GM19239 (cell line): ENCODE measurements around a stretch of chr1.

GRCh38 chr1:46622312-46622680 lies 5.7 kb upstream of the MOB3C start:
- RRBS, result no CpG with 5 or more reads among the region's 4 CpGs

- RRBS, result no CpG with 5 or more reads among the region's 7 CpGs
Observed at GRCh38 chr1:46688267-46688781, 16.7 kb downstream of the TEX38 start.

- RRBS, result no CpG with 5 or more reads among the region's 5 CpGs
Observed at GRCh38 chr1:46820318-46821386, 21.8 kb downstream of the CYP4B1 start.

DNA sequence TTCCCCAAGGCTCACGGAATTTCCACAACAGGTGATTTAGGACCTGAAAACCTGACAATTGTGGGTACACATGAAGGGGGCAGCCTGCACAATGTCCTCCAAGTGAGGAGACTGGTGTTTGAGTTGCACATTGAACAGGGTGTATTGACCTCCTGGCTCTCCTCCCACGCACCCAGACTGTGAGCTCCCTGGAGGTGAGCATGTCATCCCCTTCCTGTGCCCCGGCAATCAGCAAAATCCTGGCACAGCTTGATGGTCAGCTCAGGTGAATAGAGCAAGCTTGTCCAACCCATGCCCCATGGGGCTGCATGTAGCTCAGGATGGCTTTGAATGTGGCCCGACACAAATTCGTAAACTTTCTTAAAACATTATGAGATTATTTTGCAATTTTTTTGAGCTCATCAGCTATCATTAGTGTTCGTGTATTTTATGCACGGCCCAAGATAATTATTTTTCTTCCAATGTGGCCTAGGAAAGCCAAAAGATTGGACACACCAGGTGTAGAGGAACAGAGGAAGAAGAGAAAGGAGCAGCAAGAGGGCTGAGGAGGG lies 1.1 kb downstream of the CYP4A22 start:
- RRBS, result no CpG with 5 or more reads among the region's 7 CpGs

- RRBS, result no CpG with 5 or more reads among the region's 9 CpGs
Observed at GRCh38 chr1:47181855-47182308, 8.0 kb downstream of the PDZK1IP1 start.

GRCh38 chr1:47188602-47189083 lies 1.2 kb downstream of the PDZK1IP1 start:
- RRBS, result no CpG with 5 or more reads among the region's 2 CpGs

DNA sequence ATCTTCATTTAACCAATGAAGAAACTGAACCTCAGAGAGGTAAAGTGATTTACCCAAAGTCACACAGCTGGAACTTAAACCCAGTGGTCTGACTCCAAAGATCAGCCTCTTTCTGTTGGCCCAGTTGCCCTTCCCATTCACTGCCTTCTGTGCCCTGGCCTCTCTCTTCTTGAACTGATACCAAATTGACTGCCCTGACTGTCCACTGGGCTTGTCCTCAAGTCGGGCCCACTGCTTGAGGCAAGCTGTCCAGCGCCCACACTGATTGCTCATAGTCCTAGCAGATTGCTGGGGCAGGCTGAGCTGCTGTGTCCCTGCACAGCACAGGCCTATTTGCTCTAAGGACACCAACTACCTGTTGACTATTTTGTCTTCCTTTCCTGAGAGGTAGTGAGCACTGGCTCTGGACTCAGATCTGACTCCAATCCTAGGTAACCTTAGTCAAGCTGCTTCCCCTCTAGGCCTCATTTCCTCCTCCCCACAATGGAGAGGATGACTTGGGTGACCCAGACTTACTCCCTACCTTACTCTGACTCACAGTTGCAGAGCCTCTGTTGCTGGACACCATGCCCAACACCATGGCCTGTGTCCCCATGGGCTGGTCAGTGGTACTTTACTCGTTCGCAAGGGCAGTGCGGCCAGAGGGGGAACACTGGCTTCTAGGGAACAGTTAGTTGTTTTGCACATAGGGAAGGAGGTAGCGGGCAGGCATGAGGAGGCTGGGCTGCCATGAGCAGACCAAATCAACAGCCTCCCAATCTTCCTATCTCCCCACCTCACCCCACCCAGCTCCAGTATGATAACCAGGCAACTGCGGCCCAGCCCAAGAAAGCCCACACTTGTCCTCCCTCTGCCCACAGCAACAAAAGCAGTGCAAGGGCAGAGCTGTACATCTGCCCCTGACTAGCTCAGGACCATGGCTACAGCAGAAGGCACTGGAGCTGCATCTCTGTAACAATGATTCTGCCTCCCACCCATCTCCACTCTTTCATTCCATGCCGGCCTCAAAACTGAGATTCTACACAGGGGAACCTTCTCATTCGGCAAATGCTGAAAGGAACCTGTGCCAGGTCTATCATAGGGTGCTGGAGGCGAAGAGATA lies 18.9 kb downstream of the TAL1 start:
- RRBS, result no CpG with 5 or more reads among the region's 10 CpGs

GRCh38 chr1:47409106-47409854 lies 6.8 kb upstream of the FOXE3 start:
- RRBS, result no CpG with 5 or more reads among the region's 12 CpGs

DNA sequence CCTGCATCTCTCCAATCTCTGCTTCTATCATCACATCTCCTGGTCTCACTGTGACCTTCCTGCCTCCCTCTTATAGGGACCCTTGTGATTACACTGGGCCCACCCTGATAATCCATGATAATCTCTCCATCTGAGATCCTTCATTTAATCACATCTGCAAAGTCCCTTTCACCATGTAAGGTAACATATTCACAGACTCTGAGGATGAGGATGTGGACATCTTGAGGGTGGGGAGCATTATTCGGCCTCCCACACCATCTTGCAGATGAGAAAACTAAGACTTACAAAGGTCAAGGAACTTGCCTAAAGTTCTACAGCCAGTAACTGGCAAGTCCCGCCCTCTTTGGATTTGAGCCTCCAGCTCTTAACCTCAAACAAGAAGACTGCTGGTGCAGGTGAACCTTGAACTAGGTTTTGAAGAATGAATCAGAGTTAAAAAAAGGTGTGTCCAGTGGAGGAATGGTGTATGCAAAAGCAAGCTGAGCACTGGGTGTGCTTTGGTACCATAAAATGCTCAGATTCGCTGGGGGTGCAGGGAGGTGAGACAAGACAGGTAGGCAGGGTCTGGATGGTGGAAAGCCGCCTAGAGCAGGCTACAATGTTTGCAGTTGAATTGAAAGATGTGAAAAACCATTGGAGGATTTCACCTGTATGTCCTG lies 39.6 kb downstream of the FOXD2 start:
- RRBS, result no CpG with 5 or more reads among the region's 4 CpGs

- RRBS, result 58% methylated on average over 3 of the region's 12 CpGs
Observed at GRCh38 chr1:47477981-47478537, 40.2 kb downstream of the FOXD2 start.

DNA sequence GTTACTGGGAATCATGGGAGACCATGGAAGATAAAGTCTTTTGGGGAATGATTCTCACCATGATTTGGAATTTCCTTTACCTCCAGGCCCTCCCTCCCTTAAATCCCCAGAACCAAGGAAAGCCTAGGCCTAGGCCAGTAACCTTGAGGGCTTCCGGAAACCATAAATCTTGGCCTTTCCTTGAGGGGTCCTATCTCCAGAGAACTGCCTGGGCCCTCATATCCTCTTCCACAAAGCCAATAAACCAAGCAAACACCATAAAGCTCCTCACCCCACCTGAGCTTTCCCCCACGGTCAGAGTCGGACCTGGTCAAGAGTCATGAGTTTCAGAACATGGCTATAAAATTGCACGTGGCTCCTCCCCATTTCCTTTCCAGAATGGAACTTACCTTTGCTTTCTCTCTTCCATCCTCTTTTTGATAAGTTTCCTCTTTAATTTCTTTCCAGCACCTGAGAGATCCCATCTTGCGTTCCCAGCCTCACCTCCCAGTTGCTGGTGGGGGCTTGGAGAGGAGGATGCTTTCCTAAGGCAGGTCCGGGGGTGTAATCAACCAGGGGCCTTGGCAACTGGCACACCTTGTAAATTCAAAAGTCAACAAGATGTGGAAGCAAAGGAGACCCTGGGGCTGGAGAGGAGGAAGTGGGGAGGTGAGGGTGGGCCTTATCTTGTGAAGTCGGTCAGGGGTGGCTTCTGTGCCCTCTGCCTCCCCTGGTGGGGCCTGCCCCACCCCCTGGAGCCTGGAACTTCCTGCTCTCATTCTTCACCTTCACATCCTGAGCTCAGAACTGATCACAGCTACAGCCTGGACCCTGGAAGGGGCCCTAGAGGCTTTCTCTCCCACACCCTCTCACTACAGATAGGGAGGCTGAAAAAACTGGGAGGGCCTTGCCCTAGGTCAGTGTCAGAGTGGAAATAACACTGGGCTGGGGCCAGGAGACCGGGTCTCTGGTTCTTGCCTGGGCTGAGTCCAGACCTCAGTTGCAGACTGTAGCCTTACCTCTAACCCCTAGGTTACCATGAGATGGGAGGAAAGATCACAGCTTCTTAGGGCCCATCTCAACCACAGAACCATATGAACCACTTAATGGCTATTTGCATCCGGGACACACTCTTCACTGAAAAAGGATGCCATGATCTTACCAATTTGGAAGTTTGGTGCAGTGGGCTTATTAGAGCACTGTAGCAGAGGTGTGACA lies 260.1 kb downstream of the FOXD2 start:
- RRBS, result no CpG with 5 or more reads among the region's 9 CpGs

DNA sequence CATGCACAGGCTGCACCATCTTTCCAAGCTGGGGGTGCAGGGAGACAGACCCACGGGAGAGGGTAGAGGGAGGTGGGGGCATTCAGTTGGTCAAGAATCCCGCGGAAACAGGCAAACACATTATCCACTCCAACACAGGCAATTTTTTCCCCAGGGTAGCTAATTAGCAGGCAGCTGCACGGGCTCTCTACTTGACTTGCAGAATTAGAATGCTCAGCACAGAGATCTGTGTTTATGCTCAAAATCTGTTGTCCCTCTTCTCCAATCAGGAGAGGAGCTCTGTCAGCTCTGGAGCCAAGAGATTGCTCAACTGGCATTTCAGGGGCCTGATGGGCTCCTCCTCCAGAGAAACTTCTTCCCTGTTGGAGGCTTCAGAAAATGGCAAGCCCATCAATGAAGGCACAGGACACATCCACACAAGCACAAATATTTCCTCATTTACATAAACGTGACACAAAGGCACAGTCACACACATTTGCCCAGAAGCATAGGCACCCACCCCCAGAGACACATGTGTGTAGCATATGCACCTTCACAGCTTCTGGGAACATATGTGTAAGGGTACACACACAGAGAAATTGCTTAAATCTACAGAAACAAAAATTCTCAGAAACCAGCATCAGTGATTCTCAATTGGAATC lies 267.9 kb downstream of the FOXD2 start:
- RRBS, result no CpG with 5 or more reads among the region's 5 CpGs

DNA sequence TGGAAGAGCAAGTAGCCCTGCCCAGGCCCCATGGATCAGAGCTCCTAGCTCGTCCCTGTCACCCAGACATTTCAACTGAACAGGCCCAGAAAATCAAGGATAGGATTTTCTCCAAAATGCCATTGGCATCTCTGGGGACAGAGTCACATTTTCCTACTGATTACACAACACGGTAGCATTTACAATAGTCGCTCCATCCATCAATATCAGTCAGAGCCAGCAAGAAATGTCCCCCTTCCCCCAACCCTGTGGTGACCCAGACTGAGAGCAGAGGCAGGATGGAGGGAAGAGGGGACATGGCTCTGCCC lies 275.5 kb downstream of the FOXD2 start:
- RRBS, result no CpG with 5 or more reads among the region's 3 CpGs

DNA sequence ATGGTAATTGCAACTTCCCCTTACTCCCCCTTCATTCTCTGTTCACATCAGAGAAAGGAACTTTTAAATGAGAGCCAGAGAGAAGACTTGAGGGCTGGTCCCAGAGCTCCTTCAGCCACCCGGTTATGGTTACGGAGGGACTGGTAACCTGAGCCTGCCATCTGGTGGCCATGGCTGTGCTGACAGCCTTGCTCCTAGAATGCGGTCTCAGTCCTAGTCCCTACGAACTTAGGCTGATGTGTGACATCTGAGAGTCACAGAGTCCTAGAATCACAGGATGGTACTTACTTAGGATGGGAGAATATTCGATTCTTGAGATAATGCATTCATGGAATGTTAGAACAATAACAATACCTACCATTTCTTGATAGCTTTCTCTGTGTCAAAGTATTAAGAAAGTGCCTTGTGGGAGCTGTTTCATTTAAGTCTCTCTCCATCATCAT lies 270.9 kb downstream of the TRABD2B start:
- RRBS, result no CpG with 5 or more reads among the region's 5 CpGs

DNA sequence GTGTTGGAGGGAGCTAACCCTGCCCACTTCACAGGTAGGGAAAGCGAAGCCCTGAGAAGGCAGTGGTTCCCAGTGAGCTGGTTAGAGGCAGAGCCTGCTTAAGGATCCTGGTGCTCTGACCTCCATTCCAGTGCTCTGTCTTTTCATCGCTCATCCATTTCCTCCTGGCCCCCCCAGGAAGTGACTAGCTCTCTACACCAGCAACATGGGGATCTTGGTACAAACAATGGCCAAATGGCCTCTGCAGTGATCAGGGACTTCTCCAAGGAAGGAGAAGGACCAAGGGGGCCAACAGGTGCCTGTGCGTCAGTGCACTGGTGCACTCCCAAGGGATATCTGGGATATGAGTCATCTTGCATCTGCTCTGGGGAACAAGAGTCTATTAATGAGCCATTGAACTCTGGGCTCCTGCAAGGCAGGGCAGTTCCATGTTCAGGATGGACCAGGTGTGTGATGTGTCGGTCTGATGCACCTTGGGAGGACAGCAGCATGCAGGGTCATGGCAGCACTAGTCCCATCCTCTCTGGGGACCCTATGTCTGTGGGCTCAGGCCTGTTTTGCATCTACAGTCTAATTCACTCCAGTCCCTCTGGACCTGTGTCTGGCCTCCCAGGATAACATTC lies 125.4 kb downstream of the TRABD2B start:
- RRBS, result no CpG with 5 or more reads among the region's 4 CpGs

DNA sequence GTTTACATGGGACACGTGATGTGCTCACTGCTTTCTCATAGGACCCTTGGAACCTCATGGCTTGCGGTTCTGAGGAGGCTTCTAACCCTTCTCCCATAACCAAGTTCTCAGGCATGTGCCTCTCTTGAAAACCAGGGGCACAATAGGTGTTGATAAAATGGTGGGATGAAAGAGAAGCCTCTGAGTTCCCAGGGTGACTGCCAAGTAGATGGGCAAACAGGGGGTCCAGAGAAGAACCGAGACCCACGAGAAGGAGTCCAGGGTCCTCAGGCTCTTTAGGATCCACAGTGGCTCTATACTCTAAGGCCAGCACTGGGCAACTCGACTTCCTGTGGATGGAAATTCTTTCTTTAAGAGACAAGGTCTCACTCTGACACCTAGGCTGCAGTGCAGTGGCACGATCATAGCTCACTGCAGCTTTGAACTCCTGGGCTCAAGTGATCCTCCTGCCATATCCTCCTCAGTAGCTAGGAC lies 95.0 kb downstream of the TRABD2B start:
- RRBS, result no CpG with 5 or more reads among the region's 6 CpGs

GRCh38 chr1:48244893-48245646 lies 22.6 kb downstream of the SLC5A9 start:
- RRBS, result no CpG with 5 or more reads among the region's 3 CpGs

DNA sequence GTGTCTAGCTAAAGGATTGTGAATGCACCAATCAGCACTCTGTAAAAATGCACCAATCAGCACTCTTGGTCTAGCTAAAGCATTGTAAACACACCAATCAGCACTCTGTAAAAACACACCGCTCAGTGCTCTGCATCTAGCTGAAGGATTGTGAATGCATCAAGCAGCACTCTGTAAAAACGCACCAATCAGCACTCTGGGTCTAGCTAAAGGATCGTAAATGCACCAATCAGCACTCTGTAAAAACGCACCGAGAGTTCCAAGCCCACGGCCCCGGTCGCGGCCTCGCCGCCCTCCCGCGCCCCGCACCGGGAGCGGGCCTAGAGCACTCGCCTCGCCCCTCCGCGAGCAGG lies 36.6 kb downstream of the SPATA6 start:
- RRBS, result no CpG with 5 or more reads among the region's 20 CpGs

DNA sequence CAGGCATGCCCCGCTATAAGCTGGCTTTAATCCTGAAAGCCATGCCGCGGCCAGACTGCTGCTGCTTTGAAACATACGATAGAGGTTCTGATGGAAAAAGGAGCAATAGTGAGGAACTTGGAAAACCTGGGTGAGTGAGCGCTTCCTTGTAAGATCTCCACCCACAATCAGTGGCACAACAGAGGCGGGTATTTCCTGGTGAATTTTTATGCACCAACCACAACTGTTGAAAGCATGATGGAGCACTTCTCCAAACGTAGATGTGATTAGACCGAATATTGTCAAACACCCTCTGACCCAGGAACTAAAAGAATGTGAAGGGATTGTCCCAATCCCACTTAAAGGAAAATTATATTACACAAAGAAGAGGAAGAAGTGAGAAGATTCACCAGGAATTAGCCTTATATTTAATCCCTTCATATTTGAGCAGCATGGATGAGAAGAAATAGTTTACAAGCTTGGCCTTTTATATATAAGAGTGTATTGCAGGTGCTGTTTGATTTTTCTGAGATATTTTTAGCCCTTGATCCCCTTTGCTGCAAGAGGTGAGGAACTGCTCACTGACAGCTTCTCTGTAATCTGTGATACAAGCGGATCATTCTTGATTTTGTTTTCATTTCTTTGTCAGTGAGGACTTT lies 113.5 kb downstream of the FAF1 start:
- RRBS, result no CpG with 5 or more reads among the region's 9 CpGs